Rectum (tissue), 1 donor: ENCODE measurements around a stretch of chr3.

DNA sequence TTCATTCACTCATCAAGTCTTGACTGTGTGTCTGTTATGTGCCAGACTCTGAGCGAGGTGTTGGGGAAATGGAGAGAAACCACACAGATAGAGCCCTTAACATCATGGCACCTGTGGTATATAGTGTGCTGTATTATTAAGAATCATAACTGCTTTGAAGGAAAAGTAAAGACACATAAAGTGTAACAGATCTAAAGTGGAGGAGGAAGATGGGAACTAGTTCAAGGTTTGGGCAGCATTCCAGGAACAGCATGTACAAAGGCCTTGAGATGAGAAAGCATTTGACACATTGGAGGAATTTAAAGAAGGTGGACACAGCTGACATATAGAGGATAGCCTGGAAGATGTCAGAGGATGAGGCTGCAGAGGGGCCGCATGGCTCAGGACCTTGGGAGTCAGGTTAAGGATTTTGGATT, 39.0 kb downstream of the LRTM1 start:
- PRO-cap, result no peak

DNA sequence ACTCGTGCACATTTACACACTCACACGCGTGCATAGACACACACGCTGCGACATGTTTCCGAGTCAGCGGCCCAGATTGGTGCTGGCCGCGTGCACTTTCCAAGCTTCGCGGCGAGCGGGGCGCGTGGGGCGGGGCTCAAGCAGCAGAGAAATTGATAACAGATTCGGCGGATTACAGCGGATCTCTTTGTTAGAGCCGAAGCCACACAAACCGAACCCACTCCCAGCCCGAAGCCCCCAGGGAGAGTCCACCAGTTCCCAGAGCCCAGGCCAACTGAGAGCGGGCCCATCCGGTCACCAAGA, 4.2 kb downstream of the WNT5A start:
- PRO-cap, result no peak

GRCh38 chr3:55663965-55664854, 177.1 kb upstream of the WNT5A start:
- PRO-cap, result no peak

GRCh38 chr3:56692482-56692977, 9.5 kb upstream of the TASOR start:
- PRO-cap, result no peak

DNA sequence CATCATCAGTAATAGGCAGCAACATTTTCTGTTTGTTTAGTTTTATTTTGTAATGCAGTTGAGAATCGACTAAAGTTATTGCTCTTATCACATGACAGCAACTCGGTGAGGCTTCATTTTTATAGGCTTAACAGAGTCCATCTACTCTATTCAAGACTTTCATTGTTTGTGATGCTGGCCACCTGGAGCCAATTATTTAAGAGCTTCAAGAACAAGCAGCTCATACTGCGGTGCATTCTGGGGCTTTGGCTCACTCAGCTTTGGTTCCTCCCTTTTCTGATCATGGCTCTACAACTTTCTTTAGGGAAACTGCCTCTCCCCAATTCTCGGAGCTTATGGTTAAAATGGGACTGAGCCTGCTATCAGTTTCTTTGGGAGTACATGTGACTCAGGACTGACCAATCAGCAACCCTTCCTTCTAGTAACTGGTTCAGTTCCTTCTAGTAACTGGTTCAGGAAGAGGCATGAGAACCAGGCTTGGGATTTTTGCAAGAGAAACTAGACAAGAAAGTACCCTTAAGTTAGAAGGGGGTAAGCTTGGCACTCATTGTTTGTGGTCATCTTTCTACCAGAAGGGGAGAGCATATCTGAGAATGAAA, 23.9 kb upstream of the ARHGEF3 start:
- PRO-cap, result no peak

DNA sequence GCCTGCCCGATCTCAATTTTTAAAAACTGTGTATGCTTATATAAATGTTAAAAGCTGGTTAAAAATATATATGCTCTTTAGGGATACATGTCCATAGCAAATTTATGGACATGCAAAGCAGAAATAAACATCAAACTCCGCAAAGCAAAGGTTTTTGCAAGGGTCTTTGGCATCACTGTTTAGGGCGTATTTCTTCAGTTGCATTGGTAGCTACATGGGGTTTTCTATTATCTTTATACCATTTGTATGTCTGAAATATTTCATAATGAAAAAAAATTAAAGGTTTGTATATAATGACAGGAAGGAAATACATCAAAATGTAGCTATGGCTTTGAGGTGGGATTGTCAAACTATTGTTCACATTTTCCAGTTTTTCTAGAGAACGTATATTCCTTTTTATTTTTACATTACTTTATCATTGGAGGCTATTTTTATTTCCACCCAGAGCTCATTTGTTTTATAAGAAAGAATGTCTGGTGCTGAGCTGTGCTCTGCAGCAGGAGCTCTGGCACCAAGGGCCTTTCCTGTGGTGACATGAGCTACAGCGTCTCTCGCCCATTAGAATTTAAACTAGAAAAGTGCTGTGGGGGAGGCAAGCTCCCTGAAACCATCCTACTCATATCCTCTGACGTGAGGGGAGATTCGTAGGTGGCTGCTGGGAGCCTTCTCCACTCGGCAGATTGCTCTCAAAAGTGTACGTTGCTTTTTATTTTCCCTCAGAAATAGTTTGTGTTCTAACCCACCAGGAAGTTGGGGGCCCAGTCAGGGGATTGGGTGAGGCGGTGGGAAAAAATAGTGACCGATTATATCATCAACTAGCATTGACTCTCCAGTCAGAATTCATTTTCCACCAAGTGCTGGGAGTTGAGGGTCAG, 76.1 kb upstream of the ARHGEF3 start:
- PRO-cap, result no peak

- PRO-cap, result no peak
Observed at GRCh38 chr3:57226894-57227462, 551 bp upstream of the APPL1 start.

GRCh38 chr3:57252480-57252792, 24.9 kb downstream of the APPL1 start:
- PRO-cap, result no peak

- PRO-cap, result no peak
Observed at GRCh38 chr3:57260579-57260853, 32.0 kb downstream of the ASB14 start.

GRCh38 chr3:57756515-57757546, 722 bp downstream of the SLMAP start:
- PRO-cap, result bidirectional peak, plus-strand start at chr3:57757207, minus-strand start at chr3:57757286

- PRO-cap, result no peak
Observed at GRCh38 chr3:57890814-57891458, 117.3 kb upstream of the FLNB start.

- PRO-cap, result no peak
Observed at GRCh38 chr3:57949868-57950371, 58.3 kb upstream of the FLNB start.

GRCh38 chr3:57971970-57972468, 36.2 kb upstream of the FLNB start:
- PRO-cap, result bidirectional peak, plus-strand start at chr3:57972253, minus-strand start at chr3:57972061

DNA sequence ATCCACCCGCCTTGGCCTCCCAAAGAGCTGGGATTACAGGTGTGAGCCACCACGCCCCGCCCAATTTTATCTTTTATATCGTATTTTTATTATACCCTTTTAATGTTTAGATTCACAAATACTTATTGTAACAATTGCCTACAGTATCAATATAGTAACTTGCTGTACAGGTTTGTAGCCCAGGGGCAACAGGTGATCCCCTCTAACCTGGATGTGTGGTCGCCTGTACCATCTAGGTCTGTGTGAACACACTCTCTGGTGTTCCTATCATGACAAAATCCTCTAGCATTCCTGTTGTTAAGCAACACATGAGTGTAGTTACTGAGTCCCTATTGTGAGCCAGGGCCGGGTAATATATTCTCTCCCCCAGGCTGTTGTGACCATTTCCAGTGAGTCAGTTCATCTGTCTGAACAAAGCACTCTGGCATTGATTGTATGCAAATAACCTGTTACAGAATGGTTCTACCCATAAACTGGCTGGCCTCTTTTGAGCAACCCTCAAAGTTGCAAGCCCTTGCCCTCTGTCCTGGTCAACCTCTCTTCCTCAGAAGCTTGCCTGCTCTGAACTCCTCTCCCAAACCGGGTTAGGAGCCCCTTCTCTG, 2.6 kb upstream of the FLNB start:
- PRO-cap, result no peak

DNA sequence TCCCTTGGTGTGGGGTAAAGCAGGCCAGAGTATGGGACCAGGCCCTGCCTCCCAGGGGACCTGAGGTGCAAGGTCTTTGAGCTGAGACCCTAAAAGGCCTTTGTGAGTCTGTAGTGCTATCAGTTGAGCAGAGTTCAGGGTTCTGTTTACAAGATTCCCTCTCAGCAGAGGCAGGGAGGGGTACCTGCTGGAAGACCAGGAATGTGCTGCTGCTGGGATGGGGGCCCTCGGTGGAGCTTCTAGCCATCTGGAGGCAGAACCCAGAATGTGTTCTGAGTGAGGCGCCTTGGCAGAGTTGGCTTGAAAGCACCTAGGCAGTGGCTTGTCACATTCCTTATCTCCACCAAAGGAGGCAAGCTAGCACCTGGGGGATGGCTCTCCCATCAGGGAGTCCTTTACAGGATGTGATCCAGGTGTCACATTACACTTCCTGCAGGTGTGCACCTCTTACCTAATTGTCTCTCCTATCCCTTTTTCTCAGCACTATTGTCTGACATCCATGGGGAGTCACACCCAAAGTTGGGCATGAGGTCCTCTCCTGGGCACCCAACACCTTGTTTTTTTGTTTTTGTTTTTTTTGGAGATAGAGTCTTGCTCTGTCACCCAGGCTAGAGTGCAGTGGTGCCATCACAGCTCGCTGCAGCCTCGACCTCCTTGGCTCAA, 13.1 kb downstream of the FLNB start:
- PRO-cap, result no peak

DNA sequence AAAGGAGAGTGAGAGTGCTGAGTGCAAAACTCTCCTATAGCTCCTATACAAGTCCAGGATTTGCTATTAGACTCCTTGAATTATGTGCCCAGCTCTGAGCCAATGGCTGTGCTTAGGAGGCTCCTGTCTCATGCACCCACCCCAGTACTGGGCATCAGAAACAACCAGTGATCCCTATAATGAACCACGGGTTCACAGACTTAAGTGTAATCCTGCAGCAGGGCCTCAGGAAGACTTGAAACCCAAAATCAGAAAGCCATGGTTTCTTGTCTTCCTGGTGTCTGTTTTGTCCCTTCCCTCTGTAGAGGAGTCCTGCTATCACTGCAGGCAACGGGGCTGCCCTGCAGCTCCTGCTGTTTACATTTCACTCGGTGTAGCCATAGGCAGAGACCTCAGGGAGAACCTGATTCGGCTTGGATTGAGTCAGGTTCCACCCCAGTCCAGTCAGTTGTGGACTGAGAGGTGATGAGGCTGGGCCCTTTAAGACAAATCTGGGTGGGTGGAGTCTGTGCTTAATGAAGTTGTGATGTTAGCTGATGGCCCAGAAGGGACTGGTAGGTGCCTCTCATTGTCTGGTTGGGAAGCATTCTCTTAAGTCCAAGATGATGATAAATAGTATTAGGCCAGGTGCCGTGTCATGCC, 35.6 kb downstream of the FLNB start:
- PRO-cap, result no peak

DNA sequence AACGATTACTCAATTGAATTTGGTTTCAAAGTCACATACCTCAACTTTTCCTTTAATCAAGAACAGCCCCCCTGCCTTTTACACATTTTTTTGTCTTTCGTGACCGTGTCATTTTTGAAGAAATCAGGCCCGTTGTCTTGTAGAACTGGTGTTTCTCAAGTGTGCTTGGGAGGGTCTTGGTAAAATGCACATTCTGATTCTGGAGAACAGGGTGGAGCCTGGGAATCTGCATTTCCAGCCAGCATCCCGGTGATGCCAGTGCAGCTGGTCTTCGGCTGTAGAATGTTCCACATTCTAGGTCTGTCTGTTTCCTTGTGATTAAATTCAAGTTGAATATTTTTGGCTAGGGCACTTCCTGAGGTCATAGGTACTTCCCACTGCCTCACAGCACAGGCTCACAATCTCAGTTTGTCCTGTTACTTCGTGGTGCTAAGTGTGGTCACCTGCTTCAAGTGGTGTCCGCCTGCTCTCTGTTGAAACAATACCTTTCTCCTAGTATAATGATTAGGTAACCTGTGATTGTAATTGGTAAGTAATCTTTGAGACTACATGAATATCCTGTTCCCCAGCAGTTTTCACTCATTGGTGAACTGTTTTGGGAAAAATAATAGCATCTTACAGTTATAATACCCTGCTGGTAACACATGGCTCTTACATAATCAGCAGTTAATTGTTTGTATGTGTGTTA, 40.1 kb downstream of the FLNB start:
- PRO-cap, result no peak

DNA sequence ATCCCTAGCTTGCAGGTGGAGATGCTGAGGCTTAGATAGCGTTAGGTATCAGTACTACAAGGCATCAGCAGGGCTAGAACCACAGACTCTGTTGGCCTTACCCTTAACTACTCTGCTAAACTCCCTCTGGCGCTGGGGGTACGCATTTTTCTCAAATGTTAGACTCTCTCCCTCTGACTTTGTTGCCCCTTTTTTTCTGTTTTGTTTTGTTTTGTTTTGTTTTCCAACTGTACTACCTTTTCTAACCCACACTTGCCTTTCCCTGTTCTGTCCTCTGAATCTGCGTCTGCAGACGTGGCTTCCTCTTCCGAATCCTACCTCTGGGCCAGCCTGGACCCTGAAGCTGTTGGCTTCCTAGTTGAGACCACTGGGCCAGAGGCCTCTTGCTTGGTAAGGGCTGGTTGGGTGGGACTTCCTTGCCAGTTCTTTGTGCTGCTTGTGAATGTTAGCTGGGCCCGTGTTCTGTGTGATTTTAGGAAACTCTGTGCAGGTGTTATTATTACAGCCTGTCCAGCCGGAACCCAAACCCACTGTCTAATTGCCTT, 91.2 kb downstream of the FLNB start:
- PRO-cap, result no peak

DNA sequence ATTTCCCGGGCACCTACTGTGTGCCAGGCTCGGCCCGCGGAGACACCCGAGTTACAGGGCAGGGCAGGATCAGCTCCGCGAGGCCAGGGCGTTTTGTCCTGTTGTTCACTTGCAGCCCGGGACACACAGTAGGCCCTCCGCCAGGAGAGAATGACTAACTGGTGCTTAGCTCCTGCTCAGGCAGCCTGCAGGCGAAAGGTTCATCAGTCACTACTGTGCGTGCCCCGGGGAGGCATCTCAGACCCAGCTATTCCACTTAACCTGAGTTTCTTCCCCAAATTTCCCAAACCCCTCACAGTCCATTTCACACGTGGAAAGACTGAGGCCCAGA, 32.6 kb downstream of the DNASE1L3 start:
- PRO-cap, result no peak

- PRO-cap, result no peak
Observed at GRCh38 chr3:58532702-58533479, 4.1 kb downstream of the ACOX2 start.